CD14-positive monocyte (primary cell): ENCODE data around the genes PPIH and MED8.

GRCh38 chr1:42454326-42454621 lies 1.5 kb downstream of the ZMYND12 start:
- CAGE, long polyA plus RNA: no peak

- CAGE, long polyA plus RNA: no peak
These were observed 1.6 kb downstream of the PPCS start for GRCh38 chr1:42457857-42458439.

GRCh38 chr1:42658173-42658633 lies at the start of gene PPIH:
TSS of gene PPIH (plus strand) at chr1:42658423.
- CAGE, long polyA plus RNA: no peak

DNA sequence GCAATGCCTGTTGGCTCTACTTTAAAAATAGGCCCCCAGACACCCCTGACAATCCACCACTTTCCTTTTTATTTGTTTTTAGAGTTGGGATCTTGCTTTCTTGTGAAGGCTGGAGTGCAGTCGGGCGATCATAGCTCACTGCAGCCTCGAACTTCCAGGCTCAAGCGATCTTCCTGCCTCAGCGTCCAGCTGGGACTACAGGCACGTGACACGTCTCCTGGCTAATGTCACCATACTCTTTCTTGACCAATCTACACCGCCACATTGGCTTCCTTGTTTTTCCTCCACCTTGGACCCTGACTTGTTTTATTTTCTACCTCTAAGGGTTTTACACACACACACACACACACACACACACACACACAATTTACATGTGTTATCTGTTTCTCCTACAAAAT lies 5.3 kb upstream of the CLDN19 start:
- CAGE, long polyA plus RNA: no peak

DNA sequence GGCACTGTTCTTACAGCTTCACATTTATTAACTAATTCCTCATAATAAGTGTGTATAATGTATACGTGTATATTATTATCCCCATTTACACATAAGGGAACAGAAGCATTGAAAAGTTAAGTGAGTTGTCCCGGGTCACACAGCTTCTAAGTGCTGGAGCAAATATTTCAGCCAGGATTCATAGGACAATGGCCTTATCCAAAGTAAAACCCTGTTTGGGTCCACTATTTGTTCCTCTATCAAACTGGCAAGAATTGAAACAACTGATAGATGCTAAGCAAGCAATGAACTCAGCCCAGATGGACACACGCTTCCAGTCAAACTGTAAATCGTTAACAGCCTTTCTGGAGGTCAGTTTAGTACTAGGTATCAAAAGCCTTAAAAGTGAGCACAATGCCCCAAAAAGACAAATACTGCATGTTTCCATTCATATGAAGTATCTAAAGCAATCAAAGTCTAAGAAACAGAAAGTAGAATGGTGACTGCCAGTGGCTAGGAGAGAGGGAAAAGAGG lies 742 bp upstream of the SVBP start:
- CAGE, long polyA plus RNA: no peak

- CAGE, long polyA plus RNA: no peak
These were observed 13.5 kb upstream of the SVBP start for GRCh38 chr1:42830494-42831239.

GRCh38 chr1:42951314-42952015 lies 7.2 kb downstream of the SLC2A1 start:
- CAGE, long polyA plus RNA: no peak

- CAGE, long polyA plus RNA: no peak
These were observed 19.4 kb upstream of the TMEM125 start for GRCh38 chr1:43250296-43250909.

DNA sequence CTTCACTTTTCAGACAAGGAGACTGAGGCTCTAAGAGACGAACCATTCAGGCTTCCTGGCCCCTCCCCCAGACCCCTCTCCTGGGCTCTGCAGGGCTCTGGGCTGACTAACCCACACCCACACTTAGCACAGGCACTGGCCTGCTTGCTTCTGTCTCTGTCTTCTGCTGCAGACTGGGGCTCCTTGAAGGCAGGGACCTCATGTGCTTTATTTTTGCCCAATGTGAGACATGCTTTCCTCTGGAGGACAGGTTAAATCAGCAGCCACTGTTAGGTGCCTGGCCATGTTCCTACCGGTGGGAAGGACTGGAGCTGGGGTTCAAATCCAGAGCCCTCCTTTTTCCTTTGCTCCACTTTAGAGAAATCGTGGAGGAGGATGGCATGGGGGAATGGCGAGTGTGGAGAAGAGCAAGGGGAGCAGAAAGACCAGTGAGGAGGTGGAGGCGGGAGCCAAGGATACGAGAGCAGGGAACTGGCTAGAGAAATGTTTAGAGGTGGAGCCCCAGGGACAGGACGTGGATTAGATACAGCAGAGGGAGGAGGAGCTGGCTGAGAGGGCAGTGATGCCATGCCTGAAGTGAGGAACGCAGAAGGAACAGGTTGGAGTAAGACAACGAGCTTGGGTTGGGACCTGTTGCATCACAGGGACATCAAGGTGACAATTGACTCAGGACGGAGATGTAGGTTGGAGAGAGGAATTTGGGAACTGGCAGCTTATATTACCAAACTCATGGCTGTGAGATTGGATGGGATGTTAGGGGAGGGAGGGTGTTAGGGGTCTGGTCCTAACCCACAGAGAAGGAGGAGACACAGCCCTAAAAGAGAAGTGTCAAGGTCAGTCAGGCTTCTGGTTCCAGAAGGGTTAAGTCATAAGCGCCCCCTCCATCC lies 1.8 kb downstream of the TMEM125 start:
- CAGE, long polyA plus RNA: no peak

- CAGE, long polyA plus RNA: no peak
These were observed 9.6 kb upstream of the CDC20 start for GRCh38 chr1:43348869-43349819.

DNA sequence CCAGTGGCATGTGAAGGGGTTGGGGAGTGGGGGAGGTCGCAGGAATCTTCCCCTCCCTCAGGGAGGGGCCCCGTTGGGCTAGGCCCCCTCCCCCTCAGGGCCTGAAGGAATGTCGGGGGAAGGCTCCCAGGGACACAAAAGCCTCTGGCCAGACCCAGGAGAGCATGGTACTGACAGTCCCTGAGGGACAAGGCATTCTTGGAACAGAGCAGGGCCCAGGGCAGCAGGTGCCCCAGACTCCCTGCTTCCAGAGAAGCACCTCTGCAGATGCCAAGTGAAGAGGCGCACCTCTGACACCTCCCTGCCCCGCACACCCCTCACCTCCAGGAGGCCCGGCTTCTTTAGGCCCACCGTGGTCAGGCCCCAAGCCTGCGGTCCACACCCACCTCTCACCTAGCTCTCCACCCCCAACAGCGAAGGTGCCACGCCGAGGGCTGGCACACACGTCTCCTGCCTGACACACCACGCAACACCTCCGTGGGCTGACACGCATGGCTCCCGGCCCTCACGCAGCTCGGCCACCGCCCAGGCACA lies 1.0 kb downstream of the ELOVL1 start:
- CAGE, long polyA plus RNA: no peak

GRCh38 chr1:43389139-43390074 lies at the start of gene MED8:
TSS of gene MED8 (minus strand) at chr1:43389800.
- CAGE, long polyA plus RNA: no peak

GRCh38 chr1:43390075-43390322 lies 300 bp downstream of the SZT2 start:
- CAGE, long polyA plus RNA: no peak

GRCh38 chr1:43408918-43409381 lies 19.3 kb downstream of the SZT2 start:
- CAGE, long polyA plus RNA: no peak

DNA sequence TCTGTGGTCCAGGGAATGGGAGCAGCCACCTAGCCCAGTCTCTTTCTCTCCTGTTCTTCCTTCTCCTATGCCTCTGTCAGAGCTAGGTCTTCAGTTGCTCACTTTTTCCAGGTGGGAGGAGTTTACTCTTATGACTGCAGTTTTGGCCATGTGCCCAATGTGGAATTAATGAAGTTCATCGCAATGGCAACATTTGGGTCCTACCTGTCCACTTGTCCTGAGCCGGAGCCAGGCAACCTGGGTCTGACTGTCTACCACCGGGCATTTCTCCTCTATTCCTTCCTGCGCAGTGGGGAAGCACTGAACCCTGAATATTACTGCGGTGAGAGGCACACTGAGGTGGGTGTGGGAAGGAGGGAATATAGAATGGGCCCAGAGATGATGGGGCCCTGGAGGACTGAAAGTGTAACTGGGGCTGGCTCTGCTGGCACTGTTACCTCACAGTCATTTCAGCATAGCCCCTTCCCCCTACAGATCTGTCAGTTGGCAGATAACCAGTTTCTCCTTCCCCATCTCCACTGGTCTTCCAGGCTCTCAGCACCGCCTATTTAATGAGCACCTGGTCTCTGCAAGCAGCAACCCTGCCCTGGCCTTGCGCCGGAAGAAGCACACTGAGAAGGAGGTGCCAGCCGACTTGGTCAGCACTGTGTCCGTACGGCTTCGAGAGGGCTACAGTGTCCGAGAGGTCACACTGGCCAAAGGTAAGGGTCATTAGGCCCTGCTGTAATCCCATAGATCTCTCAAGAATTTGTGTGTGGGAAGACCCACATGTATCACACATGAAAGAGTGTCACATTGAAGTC lies 30.1 kb downstream of the SZT2 start:
- CAGE, long polyA plus RNA: no peak

DNA sequence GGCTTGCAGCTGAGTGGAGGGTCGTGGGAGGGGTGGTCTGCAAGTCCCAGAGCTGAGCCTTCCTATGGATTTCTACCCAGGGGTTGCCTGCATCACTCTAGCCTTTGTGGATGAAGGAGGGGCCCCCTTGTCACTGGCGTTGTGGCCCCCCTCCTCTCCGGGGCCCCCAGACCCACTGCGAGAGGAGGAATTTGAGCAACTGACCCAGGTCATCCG lies 14.3 kb downstream of the HYI start:
- CAGE, long polyA plus RNA: no peak

- CAGE, long polyA plus RNA: no peak
These were observed 792 bp downstream of the HYI start for GRCh38 chr1:43452557-43453720.

DNA sequence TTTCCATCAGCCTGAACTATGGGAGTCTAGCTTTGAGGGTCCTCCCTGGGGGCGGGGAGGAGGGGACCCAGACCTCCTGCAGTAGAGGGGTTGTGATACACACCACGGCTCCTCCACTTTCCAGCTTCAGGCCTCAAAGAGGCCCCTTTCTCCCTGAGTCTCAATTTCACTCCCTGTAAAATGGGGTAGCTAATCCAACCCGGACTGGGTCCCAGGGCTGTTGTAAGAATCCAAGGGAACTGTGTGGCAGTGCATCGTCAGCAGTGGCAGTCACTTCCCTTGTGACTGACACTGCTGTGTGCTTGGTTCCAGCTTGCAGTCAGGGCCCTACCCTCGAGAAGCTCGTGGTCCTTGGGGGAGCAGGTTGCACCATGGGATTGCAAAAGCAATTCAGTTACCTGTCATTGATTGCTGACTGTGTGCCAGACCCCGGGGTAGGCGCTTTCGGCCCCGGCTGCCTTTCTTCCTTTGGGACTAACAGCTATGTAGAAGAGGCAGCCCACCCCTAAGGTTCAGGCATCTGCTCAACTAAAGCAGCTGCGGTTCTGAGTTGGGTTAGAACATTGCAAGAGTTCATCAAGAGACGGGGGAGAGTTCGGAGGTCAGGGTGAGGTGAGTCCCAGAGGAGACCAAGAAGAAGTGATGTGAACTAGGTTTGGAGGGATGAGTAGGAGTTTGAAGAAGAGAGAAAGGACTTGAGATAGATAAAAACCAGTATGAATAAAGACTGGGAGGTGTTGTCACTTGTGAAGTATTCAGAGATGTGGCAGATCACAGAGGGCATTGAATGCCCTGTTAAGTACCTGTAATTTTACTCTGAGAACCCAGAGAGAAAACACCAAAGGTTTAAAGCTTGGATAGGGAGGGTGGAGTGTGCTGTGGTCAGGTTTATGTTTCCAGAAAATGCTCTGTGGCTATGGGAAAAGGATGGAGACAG lies 3.0 kb downstream of the PTPRF start:
- CAGE, long polyA plus RNA: no peak

DNA sequence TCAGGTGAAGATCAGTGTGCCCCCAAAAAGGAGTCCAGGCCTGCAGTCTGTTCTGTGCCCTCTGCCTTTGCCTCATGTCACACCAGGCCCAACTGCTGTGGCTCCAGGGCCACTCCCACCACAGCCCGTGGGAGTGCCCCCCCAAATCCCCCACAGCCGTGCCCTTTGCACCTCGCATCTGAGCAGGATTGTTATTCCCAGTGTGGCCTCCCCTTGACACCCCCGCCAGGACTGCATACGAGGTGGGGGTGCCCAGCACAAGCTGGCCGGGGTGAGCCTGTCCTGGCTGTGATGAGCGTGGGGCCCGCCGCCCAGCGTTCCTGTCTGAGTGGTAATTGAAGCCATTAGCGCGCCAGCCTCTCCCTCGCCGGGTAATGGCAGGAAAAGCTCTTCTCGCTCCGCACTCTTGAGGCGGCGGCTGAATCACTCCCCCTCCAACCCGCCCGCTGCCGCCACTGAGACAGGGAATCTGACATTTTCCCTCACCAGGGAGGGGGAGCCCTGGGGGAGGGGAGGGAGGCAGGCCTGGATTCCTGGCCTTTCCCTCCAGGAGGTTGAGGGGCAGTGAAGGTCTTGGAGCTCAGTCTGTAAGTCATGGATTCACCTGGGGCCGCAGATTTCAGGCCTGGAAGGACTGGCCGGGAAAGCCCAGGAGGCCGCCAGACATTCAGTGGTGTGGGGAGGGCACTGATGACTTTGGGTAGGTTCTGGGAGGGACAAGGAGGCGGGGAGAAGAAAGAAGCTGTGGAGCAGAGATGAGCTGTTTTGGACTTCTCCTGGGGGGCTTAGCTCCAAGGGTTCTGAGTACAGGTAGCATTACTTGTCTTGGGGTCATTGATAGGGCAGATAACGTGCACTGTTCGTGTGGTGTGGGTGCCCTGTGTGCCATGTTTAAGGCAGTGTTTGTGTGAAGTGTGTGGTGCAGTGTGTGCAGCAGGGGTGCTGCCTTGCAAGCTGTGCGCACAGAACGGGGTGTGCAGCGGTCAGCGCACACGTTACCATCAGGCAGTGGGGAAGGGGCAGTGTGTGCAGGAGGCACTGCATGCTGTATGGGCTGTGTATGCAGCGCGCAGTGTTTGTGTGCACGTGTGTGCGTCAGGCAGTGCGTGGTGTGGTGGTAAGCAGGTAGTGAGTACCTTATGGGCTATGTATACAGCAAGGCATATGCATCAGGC lies 28.0 kb downstream of the PTPRF start:
- CAGE, long polyA plus RNA: no peak

DNA sequence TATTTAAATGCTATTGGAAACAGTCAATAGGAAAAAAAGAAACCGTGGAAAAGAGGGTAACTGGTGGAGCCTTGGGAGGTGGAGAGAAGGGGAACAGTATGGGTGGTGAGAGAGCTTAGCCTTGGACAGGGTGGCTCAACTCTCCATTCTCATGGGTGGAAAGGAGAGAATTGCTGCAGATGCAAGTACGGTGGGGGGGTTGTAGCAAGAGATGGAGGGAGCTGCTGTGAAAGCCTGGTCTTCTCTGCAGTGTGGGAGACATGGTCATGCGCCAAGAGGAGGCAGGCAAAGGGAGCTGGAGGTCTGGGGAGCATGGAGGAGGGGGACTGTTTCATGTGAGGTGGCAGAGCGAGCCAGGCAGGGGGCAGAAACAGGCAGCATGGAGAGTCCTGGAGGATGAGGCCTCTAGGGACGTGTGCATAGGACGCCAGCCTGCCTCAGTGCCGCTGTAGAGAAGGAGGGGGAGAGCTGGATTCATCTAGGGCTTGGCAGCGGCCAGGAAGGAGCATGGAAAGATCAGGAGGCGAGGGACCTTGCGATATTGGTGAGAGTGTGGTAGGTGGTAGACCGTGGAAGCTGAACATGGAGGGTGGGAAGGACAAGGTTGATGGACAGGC lies 54.3 kb upstream of the KDM4A start:
- CAGE, long polyA plus RNA: no peak